Uterus (tissue), 7 donors: ENCODE results near the gene SST.

DNA sequence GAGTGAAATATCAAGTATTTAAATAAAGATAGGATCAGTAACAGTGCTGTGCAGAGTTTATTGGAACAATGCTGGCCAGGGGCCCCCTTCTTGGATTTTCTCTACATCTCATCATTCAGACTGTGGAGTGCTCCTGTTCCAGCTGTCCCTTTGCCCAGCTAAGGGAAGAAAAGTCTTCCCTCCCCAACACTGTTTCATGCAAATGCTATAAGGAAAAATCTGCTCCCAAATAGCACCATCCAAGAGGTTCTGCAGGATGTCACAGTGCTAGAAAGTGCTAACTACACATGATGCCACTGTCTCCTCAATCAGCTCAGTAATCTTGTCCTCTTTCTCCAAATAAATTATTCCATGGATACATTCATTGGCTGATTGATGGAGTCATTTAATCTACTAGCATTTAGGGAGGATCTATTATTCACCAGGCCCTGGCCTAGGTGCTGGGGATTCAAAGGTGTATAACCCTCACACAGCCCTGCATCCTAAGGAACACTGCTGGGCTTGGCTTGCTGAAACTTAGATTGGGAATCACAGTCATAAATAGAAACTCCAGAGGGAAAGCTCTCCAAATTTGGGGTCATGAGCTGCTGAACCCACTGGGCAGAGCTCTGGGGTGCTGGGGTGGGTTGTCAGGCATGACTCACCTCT lies 64.3 kb downstream of the RPL39L start:
- PRO-cap, 4 experiments = no peak in any of the 4 experiments
- RAMPAGE, long total RNA, 2 experiments = no peak in any of the 2 experiments

- PRO-cap, 4 experiments = no peak in any of the 4 experiments
- RAMPAGE, long total RNA, 2 experiments = no peak in any of the 2 experiments
- RRBS = no CpG with 5 or more reads among the region's 5 CpGs
Observed at GRCh38 chr3:187078002-187078569, 61.2 kb downstream of the RPL39L start.

GRCh38 chr3:187078570-187079086 lies 60.7 kb downstream of the RPL39L start:
- PRO-cap, 4 experiments = no peak in any of the 4 experiments
- RAMPAGE, long total RNA, 2 experiments = no peak in any of the 2 experiments
- RRBS = no CpG with 5 or more reads among the region's 2 CpGs

GRCh38 chr3:187274887-187275422 lies 16.6 kb downstream of the MASP1 start:
- PRO-cap, 4 experiments = no peak in any of the 4 experiments
- RAMPAGE, long total RNA, 2 experiments = no peak in any of the 2 experiments
- RRBS = no CpG with 5 or more reads among the region's 8 CpGs

DNA sequence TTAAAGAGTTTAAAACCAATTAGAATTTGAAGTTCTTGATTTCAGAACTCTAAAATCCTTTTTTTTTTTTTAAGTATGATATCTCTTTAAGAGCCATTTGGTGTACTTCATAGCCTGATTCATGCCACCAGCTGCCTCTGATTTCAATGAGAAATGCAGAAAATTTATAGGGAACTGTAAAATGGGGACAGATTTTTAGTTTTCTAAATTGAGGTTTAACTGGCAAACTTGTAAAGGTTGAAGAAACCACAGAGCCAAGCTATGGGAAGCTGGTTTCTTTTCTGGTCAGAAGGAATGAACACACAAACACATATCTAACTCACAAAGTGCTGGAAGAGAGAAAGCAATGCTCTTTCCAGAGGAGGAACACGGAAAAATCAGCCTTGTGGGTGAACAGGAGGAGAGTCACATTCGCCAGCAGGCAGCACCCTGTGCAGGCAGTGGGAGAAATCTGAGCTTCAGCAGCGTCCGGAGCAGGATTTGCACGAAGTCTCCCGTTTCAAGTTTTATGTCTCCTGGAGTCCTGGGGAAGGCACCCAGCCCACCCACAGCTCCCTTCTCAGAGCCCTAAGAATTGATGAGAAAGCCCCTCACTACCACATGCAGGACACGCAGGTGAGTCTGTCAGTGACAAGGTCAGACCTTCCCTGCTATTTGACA lies 485 bp downstream of the MASP1 start:
- PRO-cap, 4 experiments = peak in 4 of 4 experiments; most common plus-strand start position 509 of the sequence (in 4); most common minus-strand start position 453 of the sequence (in 4)
- RAMPAGE, long total RNA, 2 experiments = start-site peak on the plus strand in 1 of 2 experiments, centred at positions 132 to 416 of the sequence, 6 to 12 reads per replicate
- RRBS = no CpG with 5 or more reads among the region's 7 CpGs

GRCh38 chr3:187670092-187670740 lies at the start of gene SST:
SST (minus strand) TSS chr3:187670394.
- PRO-cap, 4 experiments = peak in 2 of 4 experiments; most common plus-strand start chr3:187670203 (in 2)
- RAMPAGE, long total RNA, 2 experiments = no peak in any of the 2 experiments
- RRBS = 4% methylated on average over 7 of the region's 32 CpGs

- PRO-cap, 4 experiments = no peak in any of the 4 experiments
- RAMPAGE, long total RNA, 2 experiments = no peak in any of the 2 experiments
- RRBS = no CpG with 5 or more reads among the region's 14 CpGs
Observed at GRCh38 chr3:187736356-187737150, 8.7 kb downstream of the BCL6 start.

DNA sequence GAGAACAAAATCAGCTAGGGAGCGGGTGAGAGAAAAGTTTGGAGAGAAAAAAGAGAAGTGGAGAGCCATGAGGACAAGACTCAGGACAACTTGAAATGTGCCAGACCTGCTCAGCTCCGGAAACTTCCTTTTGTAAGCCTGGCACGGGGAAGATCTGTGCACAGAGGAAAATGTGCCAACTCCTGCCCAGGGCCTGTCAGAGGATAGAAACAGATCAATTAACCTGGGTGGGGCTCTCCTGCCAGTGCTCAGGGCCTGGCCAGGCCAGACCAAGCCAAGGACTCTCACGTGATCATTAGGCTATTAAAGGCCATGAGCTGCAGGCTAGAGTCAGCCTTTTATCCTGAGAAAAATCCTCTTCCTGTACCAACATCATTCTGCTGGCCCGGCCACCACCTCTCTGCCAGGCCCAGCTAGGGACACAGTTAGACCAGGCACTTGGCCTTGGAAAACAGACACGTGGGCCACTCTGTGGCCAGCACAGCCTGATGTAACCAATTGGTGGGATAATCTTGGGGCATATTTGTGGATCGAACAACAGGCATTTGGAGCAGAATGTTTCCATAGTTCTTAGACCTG lies 50.3 kb upstream of the BCL6 start:
- PRO-cap, 4 experiments = no peak in any of the 4 experiments
- RAMPAGE, long total RNA, 2 experiments = no peak in any of the 2 experiments
- RRBS = no CpG with 5 or more reads among the region's 7 CpGs

- PRO-cap, 4 experiments = no peak in any of the 4 experiments
- RAMPAGE, long total RNA, 2 experiments = no peak in any of the 2 experiments
- RRBS = no CpG with 5 or more reads among the region's 6 CpGs
Observed at GRCh38 chr3:187914280-187914743, 169.0 kb upstream of the BCL6 start.

DNA sequence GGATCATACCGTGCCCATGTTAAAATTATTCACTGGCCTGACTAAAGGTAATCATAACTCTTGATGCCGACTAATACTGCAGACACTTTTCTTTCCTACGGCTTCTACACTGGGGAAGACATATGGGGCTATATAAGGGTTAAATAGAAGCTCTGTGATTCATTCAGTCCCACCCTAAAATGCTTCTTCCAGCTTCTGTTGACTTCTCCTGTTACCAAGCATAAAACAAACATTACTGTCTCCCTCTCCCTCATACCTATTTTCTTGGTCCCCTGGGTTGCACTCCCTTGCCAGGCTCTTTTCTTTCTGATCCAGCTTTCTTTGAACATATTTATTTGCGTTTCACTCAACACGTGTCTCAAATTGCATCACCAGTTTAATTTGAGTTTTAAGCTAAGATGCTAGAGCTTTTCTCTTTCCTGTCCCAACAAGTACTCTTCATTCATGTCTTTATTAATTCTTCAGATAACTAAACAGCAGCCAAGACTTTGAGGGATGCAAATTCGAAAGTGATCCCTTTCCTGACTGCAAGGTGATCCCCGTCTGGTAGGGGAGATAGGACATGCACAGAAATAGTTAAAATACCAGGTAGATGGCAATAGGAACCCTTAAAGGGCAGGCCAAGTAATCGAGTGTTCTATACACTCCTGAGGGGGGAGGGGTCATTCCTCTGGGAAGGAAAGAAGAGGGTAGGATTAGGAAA lies 198.5 kb upstream of the BCL6 start:
- PRO-cap, 4 experiments = peak in 1 of 4 experiments; most common minus-strand start position 308 of the sequence (in 1)
- RAMPAGE, long total RNA, 2 experiments = no peak in any of the 2 experiments
- RRBS = no CpG with 5 or more reads among the region's 8 CpGs

DNA sequence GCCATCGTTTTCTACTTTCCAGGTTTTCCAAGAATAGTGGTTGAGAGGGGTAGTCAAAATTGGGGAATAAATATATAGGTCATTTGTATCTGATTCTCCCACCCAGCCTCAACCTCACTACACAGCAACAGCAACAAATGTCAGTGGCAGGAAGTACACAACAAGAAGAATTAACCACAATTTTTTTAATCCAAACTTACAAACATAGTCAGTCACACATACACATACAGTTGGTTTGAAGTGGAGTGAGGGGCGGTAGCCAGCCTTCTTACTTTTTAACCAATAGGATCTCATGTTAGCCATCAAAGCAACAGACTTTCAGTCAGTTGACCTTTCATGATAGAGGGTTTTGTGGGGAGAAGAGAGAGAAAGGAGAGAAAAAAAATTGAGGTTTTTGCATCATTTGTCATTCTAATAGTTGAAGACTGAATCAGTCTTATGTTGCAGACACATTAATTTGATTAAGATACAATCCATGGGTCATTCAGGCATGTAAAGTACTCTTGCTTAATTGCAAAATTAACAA lies 159.8 kb upstream of the LPP start:
- PRO-cap, 4 experiments = no peak in any of the 4 experiments
- RAMPAGE, long total RNA, 2 experiments = no peak in any of the 2 experiments
- RRBS = no CpG with 5 or more reads among the region's 2 CpGs

GRCh38 chr3:188077098-188077881 lies 76.7 kb upstream of the LPP start:
- PRO-cap, 4 experiments = peak in 1 of 4 experiments; most common plus-strand start chr3:188077579 (in 1); most common minus-strand start chr3:188077268 (in 1)
- RAMPAGE, long total RNA, 2 experiments = no peak in any of the 2 experiments
- RRBS = no CpG with 5 or more reads among the region's 11 CpGs

DNA sequence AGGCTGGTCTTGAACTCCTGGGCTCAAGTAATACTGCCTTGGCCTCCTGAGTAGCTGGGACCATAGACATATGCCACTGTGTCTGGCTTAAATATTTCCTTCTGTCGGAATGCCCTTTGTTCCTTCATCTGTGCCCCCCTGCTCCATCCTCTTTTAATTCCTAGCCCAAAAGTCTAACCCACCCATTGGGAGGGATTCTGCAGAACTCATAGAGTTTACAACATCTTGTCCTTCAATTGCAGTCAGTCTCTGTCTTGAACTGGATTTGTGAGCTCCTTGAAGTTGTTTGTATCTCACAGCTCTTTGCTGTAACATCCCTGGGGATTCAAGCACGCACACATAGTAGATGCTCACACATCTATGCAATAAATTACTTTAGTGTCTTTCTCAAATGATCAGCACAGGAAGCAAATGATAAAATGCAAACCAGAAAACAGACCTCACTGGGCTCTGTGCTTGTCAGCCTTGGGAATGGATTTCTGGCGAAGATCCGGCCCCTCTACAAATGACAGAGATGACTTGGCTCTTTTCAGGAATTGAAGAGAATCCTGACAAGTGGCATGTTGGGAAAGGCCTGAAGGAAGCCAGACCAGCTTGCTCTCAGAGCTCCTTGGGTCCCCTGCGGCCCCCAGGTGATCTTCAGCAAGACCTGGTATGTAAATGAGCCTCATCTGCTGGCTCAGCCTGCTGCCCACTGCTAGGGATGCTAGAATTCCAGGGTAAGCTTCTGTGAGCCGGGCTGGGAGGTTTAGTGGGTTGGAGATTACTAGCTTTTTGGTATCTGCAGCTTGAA lies 53.9 kb downstream of the LPP start:
- PRO-cap, 4 experiments = no peak in any of the 4 experiments
- RAMPAGE, long total RNA, 2 experiments = no peak in any of the 2 experiments
- RRBS = no CpG with 5 or more reads among the region's 6 CpGs

GRCh38 chr3:188242091-188242928 lies 88.4 kb downstream of the LPP start:
- PRO-cap, 4 experiments = no peak in any of the 4 experiments
- RAMPAGE, long total RNA, 2 experiments = no peak in any of the 2 experiments
- RRBS = no CpG with 5 or more reads among the region's 3 CpGs

DNA sequence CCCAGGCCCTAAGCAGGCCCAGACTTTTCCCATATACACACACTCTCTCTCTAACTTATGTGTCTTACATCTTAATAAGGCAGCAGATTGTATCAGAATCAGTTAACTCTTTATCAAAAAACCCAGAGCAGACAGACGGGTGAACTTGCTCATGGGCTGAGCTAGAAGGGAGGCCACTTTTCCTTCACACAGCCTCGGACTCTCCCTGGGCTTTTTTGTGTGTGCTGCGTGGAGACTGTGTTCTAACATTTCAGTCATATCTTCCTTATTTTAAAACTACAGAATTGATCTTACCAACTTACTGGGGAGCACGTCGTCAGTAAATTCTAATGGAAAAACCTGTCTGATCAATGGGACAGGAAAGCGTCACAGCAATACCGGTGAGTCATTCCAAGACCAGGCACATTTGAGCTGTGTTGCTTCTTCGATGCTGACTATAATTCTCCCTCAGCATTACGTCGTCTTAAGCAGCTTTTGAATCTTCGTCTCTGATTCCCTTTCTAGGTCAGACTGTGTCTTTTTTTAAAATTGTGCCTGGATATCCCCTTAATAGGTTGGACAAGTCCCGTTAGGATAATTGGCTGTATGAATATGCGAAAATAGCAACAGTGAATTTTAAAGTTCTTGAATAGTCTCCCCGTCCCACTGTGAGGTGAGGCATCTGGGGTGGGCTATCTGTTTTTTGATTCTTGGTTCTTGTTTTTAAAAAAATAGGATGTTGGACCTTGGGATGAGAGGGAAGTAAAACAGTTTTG lies 145.2 kb downstream of the LPP start:
- PRO-cap, 4 experiments = no peak in any of the 4 experiments
- RAMPAGE, long total RNA, 2 experiments = no peak in any of the 2 experiments
- RRBS = no CpG with 5 or more reads among the region's 14 CpGs

DNA sequence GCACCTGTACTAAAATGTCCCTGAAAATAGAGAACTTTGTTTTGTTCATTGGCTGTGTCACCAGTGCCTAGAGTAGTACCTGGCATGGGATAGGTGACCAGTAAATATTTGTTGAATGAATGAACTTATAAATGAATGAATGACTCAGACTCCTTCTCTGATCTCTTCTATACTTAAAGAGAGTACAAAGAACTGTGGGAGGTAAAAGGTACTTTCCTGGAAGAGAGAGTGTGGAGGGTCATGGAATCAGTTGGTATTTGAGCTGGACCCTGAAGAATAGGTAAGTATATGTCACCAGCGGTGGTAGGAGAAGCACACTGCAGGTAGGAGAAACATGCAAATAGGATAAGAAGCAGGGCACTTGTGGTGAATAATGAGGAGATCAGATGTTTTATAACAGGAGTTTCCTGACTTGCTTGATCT lies 149.4 kb downstream of the LPP start:
- PRO-cap, 4 experiments = no peak in any of the 4 experiments
- RAMPAGE, long total RNA, 2 experiments = no peak in any of the 2 experiments
- RRBS = no CpG with 5 or more reads among the region's 1 CpG

DNA sequence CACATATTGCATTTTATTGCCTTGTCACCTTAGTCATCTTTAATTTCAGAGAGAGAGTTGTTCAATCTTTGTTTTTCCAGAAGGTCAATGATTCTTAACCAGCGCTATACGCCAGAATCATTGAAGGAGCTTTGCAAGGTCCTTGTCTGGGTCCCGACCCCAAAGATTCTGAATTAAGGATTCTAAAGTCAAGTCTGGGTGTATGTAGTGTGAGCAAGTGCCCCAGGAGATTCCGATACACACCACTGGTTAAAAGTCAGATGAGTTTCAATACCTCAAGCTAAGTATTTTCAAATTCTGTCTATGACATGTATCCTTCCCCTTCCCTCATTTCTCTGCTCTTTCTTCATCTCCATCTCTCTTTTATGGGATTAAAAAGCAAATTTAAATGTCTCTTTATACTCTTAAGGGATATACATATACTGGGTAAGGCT lies 319.4 kb downstream of the LPP start:
- PRO-cap, 4 experiments = no peak in any of the 4 experiments
- RAMPAGE, long total RNA, 2 experiments = no peak in any of the 2 experiments
- RRBS = no CpG with 5 or more reads among the region's 4 CpGs

- PRO-cap, 4 experiments = no peak in any of the 4 experiments
- RAMPAGE, long total RNA, 2 experiments = start-site peak on the plus strand in 1 of 2 experiments, at chr3:188655198-188655335 at its widest, 18 reads per replicate
- RRBS = no CpG with 5 or more reads among the region's 1 CpG
Observed at GRCh38 chr3:188655006-188655331, 501.0 kb downstream of the LPP start.

- PRO-cap, 4 experiments = no peak in any of the 4 experiments
- RAMPAGE, long total RNA, 2 experiments = start-site peak on the plus strand in 1 of 2 experiments, at chr3:188772874-188773405 at its widest, 5 reads per replicate
- RRBS = no CpG with 5 or more reads among the region's 7 CpGs
Observed at GRCh38 chr3:188772675-188773343, 399.0 kb upstream of the TPRG1 start.

DNA sequence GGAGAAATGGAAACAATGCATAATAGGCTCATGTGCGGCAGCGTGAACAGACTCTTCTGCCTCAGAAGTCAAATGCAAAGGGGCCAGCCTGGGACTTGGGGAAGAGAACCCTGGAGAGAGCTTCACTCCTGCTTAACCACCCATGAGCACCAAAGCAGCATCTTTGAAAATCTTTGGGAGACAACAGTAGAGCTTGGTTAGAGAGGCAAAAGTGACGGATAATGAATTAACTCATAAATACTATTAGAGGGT lies 196.2 kb upstream of the TPRG1 start:
- PRO-cap, 4 experiments = peak in 3 of 4 experiments; most common minus-strand start position 165 of the sequence (in 3)
- RAMPAGE, long total RNA, 2 experiments = no peak in any of the 2 experiments
- RRBS = no CpG with 5 or more reads among the region's 3 CpGs